Mesenchymal stem cell of Wharton's jelly (primary cell): ENCODE results near the gene ZNF678.

DNA sequence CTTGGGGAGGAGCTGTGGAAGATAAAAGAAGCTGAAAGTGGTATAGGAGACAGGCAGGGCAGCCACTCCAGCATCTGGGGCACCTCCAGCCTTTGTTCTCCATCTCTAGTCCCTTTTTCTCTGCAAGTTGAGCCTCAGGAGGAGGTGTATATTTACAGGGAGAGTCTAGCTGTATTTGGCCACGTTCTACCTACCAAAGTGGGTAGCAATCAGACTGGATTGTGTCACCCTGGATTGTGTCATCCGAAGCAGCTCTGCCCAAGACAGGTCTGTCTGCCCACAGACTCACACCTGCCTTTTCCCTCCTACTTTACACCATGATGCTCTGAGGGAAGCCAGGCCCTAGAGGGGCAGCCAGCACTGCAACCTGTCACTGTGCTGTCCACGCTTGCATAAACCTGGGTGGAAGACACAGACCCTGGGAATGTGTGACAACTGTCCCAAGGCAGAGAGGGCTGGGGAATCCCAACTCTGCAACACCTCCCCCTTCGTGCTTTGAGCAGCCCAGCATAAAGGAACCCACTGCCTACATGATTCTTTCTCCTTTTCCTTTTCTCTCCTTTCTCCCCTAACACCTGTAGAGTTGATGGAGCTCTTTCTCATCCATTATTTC, 56.2 kb downstream of the ITPKB start:
- CAGE, long polyA plus RNA, result no peak

GRCh38 chr1:226688260-226688848, 50.7 kb downstream of the ITPKB start:
- CAGE, long polyA plus RNA, result no peak

GRCh38 chr1:226730470-226731344, 8.4 kb downstream of the ITPKB start:
- CAGE, long polyA plus RNA, result no peak

DNA sequence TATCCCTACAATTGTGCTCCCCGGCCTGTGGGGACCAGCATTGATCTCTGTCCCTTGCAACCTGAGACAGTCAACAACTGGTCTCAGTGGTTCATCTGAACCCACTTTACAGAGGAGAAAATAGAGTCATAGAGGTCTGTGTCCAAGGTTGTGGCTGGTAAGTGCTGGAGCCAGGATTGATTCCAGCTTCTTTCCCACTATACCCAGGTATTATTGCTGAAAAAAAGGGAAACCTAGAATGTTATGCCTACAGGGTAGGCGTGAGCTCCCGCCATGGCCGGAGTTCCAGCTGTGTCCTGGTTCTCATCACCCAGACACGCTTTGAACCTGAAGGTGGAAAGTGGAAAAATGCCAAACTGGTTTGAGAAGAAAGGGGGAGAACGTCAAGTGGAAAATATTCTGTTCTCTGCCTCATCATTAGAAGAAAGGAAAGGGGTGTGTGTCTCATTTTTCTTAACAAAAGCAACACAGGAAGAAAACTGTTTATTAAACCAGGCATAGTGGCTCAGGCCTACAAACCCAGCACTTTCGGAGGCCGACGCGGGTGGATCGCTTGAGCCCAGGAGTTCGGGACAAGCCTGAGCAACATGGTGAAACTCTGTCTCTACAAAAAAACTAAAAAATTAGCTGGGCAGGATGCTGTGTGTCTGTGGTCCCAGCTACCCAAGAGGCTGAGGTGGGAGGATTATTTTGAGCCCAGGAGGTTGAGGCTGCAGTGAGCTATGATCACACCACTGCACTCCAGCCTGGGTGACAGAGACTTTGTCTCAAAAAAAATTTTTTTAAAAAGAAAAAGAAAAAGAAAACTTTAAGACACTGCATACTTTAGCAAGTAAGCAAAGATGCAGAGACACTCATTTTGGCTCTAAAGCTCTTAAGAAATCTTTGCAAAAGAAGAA, 60.9 kb upstream of the ITPKB start:
- CAGE, long polyA plus RNA, result no peak

- CAGE, long polyA plus RNA, result no peak
Measured at GRCh38 chr1:226814999-226815661, 55.3 kb upstream of the PSEN2 start.

- CAGE, long polyA plus RNA, result no peak
Measured at GRCh38 chr1:226827168-226827894, 43.1 kb upstream of the PSEN2 start.

- CAGE, long polyA plus RNA, result no peak
Measured at GRCh38 chr1:226848134-226848522, 22.3 kb upstream of the PSEN2 start.

- CAGE, long polyA plus RNA, result no peak
Measured at GRCh38 chr1:226872259-226872996, 2.0 kb downstream of the PSEN2 start.

DNA sequence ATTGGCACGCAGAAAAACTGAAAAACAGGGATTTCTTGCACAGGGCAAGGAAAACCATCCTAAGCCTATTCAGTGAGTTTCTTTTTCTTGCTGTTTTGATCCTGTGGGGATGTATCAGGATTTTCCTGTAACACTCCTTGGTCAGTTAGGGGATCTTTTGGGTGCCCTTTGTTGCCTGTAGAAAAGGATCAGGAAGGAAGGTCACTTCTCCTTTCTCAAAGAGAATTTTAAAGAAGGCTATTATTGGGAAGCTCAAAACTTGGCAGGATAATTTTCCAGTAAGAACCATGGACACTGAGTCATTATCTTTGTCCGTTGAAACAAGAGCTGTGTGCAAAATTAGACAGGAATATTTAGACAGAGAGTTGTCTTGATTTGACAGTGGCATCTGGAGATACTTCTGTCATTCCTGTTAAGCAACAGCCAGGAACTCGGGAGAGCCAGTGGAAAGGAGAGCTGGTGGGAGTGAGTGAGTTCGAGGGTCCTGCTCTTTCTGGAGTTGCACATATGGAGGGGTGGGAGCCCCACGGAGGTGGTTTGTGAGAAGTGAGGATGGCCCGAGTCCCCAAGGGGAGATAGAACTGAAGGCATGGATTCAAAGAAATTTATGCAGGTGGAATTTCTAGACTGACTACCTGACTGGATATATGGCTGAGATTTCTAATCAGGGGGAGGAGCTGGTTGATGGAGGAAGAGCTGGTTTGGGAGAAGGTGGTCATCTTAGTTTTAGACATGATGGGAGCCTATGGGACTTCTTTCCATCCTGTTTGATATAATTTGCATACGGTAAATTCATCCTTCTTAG, 3.0 kb downstream of the COQ8A start:
- CAGE, long polyA plus RNA, result no peak

DNA sequence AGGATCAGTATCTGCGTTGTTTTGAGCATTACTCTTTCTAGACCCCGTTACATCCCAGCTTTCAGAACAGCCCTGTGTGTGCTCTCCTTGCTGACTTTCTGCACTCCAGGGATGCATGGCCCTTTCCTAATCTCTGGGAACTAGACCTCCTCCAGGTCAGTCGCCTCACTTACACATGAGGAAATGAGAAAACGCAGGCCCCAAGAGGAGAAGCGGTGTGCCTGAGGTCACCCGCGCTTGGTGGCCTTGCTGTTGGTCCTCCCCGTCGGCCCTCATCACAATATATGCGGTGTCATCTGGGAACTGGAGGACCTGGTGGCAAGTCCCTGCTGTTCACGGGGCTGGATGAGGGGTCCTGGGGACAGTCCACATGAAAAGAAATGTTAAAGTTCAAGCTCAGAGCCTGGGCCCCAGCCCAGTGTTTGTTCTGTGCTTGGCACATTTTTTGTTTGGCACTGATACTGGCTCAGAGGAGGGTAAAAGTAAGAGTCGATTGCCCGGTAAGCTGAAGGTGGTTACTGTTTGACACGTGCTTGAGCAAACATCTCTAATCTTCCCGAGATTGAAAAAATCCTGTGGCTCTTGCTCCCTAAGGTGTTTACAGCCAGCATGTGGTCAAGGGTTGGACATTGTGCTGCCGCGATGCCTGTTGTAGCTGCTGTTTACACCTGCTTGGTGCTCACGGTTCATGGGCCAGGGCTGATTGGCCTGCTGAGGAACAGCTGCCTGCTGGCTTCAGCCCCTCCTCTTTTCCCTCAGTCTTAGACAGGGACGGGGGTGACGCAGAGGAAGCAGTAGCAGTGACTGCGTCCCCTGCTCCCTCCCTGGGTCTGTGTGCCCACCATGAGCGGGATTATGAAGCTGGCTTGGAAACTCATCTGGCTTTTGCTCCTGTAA, 5.2 kb downstream of the COQ8A start:
- CAGE, long polyA plus RNA, result no peak

DNA sequence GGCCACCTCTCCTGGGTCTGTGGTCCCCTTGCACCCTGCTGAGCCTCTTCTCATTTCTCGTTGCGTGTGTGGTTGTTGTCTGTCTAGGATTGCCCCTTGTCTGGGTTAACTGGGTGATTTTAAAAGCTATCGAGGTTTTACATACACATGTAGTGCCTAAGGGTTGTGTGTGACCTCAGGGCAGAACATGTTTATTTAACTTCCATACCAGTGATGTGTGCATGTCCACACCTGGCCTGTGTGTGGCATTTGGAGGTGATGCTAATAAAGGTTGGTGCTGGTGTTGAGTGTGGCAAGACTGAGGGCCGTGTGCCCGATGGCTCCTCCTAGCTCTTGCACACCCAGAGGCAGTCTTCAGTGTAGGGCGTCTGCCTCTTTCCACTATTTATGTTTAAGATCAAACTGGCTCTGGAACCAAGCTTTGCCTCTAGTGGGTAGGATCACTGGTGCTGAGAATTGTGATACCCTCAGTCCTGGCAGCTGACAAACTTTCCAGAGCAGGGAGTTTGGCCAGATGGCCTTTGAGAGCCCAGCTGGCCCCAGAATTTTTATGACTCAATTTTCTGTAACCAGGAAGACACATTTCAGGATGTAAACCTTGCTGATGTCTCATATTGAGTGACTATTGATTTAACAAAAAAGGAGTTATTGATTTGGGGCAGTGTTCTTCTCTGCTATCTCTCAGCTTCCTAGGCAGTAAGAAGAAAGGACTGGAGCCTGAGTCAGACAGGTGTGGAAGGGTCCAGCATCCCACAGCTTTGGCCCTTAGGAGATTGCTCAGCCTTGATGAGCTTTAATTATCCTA, 6.7 kb downstream of the COQ8A start:
- CAGE, long polyA plus RNA, result no peak

DNA sequence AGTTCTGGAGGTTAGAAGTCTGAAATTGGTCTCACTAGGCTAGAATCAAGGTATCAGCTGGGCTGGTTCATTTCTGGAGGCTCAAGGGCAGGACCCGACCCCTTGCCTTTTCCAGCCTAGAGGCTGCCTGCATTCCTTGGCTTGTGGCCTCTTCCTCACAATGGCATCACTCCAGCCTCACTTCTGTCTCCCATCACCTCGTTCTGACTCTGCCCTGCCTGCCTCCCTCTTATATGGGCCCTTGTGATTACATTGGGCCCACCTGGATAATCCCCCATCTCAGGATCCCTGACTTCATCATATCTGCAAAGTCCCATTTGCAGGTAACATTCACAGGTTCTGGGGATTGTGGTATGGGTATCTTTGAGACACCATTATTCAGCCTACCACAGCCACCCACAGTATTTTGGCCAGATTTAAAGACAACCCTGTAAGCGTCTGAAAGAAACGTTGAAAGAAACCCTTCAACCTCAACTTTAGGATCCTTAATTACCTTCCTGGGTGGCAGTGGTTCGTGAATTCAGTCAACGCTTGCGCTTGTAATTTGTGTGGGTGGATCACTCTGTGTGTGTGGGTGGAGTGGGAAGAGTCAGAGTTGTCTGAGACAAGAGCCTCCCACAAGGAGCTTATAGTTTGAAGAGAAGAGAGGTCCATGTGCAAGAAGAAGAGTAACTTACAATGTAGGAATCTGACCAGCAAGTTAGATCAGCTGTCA, 8.2 kb downstream of the COQ8A start:
- CAGE, long polyA plus RNA, result no peak

DNA sequence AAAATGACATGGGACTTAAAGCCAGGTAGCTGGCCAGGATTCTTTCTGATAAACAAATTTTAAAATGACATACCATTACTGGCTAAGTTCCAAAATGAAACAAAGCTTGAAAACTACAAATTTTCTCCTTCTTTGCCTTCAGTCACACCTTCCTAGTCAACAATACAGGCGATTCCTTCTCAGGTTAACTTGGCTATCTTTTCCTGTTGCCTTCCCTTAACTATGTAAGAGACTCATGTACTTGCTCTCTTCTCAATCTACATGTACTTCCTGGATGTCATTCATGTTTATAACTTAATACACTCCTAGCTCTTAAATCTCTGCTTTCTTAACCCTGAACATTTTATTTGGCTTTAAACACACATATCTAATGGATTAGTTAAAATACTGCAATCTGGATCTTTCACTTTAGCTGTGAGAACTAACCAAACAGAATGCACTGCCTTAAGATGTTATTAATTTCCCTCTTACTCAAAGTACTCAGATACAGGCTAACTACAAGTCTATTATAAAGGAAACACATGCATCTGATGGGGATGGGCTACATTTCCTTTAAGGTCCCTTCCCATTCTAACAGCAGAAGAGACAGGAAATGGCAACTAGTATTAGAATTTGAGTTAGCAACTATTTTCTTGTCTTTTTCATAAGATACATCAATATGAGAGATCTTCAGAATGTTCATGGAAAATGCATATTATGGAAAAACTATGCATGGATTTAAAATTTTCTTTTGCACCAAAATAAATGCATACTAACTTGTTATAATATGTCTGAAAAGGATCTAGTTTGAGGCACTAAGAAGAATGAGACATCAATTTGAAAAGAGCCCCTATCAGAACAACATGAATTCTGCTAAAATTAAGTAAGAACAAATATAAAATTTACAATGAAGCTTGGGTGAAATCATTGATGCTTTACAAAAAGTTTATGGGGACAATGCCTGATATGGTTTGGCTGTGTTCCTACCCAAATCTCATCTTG, 97.3 kb downstream of the COQ8A start:
- CAGE, long polyA plus RNA, result no peak

DNA sequence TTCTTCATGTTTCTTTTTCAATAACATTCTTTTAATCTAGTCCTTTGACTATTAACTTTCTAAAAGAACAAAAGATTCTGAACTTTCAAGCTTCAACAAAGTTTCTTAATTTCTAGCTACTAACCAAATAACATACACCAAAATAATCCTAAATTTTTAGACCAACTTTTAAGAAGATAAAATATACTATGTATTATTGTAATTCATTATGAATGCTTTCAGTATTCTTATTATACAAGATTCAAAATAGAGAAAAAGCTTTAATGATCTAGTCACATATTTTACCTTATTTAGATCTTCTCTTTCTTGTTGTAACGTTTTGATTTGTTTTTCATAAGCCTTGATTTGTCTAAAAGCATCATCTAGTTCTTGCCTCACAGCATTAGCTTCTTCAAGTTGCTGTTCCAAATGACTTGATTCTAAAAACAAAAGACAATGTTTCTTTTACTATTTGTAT, 179.5 kb downstream of the COQ8A start:
- CAGE, long polyA plus RNA, result no peak

DNA sequence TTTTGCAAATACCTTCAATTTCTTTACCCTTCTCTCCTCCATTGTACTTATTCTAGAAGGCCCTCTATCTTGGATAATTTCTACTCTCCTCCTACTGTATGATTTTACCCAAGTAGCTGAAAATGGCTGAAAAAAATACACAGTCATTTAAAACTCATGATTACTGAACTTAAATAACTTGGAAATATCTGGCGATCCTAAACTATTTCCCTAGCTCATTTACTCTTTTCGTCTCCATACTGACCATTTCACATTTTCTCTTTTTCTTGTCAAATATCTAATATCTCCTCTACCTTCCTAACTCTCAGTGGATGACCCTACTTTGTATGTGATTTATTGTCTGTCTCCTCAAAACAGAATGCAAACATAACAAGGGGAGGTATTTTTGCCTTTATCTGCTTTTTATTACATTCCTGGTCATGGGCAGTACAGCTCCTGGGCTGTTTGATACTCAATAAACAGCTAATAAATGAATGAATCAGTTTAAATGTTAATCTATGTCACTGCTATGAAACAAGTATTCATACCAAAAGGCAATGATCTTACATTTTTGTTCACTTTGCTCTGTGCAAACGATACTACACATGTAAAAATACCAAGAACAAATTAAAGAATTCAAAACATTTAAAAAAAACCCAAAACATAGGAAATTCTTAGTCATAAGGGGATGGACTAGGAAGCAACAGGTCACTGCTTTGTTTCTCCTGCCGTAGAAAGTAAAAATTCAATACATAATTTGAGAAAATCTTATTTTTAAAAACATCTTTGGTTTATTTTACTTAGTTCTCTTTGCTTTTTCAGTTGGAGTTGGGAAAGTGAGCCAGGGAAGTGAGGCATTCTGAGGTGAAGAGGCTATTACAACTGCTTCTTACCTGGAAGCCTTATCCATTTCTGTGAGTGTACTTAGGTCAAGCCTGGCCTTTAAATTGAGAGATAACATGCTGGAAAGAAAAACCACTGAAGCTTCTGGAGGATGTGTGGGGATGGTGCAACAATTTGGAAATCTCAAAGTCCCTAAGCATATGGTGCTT, 183.8 kb downstream of the CDC42BPA start:
- CAGE, long polyA plus RNA, result no peak

DNA sequence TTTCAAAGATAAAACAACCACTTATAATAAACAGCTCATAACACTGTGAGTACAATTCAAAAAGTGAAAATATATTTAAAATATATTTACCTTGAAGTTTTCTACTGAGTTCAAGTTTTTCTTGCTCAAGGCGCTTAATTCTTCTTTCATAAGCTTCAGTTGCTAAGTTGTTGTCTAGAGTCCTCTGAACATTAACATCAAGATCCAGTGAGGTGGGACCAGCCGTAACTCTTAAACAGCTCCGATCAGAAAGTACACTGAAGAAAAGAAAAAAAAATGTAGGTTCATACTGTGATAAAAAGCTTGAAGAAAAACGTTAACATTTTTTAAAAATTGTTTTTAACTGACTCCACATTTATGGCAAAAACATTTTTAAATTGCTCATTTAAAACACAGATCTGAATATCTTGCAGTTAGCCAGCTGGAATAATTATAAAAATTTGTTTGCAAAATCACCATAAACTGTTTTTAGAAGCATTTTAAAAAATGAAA, 178.8 kb downstream of the CDC42BPA start:
- CAGE, long polyA plus RNA, result no peak

DNA sequence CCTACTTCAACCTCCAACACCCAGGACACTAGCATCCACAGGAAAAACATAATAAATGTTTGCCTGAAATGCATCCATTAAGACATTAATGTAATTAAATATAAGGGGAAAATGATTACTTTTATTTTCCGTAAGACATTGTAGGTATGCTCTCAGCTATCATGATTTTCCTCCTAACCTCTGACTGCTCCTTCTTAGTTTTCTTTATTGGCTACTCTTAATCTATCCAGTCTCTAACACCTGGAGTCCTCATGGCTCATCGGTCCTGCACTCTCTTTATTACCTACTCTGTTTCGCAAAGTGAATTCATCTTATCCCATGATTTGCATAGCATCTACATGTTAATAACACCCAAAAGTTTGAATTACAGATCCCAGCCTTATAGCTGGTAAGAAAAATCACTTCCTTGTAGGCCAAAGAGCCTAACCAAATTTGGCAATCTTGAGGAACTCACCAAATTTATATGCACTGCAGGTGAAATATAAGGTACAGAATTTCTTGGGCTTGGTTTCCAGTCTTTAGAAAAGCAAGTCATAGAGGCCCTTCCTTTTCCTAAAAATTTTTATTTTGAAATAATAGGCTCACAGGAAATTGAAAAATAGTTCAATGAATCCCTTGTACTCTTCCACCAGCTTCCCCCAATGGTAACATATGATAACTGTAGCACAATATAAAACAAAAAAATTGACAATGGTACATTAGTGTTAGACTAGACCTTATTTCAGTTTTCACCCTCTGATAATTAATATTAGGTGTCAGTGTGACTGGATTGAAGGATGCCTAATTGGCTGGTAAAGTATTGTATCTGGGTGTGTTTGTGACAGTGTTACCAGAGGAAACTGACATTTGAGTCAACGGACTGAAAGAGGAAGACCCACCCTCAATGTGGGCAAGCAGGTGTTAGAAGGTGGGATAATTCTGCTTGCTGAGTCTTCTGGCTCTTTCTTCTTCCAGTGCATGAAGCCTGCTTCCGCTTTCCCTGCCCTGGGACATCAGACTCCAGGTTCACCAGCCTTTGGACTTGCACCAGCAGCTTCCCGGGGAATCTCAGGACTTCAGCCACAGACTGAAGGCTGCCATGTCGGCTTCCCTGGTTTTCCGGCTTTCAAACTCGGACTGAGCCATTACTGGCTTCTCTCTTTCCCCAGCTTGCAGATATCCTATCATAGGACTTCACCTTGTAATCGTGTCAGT, 136.0 kb downstream of the CDC42BPA start:
- CAGE, long polyA plus RNA, result no peak

DNA sequence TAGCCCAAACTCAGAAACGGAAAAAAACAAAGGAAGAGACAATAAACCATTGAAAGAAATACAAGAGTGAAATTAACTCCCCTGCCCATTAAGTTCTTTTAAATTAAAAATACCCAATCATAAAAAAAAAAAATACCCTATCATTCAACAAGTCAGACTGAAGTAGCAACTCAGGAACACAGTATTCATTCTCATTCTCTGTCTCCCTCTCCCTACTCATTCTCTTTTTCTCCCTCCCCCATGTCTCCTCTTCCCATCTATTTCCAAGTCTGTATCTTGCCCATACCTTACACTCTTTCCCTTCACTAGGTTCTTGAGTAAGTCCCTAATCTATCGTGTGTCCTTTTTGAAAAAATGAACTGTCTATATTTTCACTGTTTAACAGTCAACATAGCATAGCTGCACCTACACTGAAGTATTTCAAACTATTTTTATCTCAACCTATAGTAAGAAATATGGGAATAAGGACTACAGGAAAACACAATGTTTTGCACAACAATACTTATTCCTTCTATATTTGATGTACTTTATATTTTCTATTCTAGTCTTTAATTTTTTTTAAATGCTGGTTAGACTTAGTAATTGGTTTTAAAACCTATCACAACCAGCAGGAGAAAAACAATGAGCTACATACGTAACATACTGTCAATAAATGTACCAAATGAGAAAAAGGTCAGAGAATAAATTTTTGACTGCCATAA, 6.5 kb downstream of the CDC42BPA start:
- CAGE, long polyA plus RNA, result no peak

- CAGE, long polyA plus RNA, result no peak
Measured at GRCh38 chr1:227563281-227564544, at the start of gene ZNF678. Gene ZNF678, plus strand, starts transcription at chr1:227563556.

DNA sequence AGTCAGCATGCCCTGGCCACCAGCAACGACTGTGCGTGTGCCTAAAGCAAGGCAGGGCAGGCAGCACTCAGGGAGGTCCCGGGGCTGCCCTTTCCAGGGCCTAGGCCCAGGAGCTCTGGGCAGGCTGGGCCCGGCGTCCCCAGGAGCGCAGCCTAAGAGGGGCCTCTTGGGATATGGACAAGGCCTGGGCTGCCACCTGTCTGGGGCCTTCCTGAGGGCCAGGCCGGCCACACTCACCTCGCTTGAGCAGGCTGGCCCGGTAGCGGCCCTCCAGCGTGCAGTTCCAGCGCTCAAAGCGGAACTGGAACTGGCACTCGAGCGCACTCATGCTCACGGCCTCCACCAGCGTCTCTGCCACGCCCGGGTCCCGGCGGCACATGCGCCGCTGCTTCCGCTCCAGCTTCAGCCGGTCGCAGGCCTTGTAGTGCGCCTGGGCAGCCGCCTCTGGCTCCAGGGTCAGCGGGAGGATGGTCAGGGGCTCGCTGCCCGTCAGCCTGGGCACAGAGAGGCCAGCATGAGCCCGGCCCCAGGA, 22.6 kb downstream of the WNT9A start:
- CAGE, long polyA plus RNA, result no peak